Airway epithelial cell (primary cell): Measurements from ENCODE around the genes LRRC75A and ZNF287.

DNA sequence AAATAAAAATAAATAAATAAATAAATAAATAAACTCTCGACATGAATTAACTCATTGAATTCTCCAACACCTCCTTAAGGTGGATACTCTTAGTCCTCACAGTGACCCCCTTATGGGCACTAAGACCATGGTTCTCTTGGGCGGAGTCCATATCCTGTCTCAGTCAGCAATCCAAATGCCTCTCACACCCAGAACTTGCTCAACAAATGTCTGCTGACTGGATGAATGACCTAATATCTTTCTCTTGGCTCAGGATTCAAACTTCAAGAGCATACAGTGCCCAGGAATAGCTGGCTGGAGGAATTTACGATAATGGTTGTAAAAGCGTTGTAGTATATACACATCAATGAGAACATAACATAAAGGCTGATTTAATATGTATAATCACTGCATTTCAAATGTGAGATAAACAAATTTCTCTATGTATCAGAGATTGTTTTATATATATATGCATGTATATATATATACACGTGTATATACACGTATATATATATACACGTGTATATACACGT lies 6.7 kb upstream of the UBB start:
- RAMPAGE, long total RNA: no peak

GRCh38 chr17:16381239-16382278 lies 668 bp downstream of the UBB start:
- RAMPAGE, long total RNA: no peak

DNA sequence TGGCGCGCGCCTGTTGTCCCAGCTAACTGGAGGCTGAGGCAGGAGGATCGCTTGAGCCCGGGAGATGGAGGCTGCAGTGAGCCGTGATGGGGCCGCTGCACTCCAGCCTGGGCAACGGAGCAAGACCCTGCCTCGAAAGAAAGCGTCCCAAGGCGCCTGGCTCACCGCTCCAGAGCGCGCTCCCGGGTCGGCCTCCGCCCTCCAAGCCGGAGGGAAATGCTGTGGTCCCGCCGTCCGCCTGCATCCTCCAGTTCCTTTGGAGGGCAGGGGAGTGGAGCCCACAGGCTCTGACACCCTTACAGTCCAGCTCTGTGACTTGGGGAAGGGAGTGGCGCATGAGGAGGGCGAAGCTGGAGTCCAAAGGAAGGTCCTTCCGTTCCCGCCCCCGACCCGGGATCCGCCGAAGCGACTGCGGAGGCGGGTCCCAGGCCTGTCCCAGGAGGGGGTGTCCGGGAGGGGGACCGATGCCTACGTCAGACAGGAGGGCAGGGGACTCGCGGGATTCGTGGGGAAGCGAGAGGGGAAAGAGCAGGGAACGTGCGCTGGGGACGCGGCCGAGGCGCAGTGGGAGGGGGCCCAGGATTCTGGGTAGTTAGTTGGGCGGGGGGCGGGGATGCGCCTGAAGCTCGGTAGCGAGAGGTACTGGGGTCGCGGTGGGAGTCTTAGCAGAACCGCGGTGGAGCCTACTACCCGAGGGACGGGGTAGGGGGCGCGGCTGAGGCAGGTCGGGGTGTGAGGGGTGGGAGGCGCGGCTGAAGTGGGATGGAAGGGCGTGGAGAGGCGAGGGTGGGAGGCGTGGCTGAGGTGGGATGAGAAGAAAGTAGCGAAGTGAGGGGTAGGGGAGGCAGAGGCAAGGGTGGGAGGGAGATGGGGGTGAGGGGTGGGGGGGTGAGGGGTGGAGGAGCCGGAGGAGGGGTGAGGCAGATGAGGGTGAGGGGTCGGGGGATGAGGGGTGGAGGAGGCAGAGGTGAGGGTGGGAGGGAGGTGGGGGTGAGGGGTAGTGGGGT lies 8.2 kb upstream of the TRPV2 start:
- RAMPAGE, long total RNA: no peak

GRCh38 chr17:16407857-16408579 lies 7.4 kb upstream of the TRPV2 start:
- RAMPAGE, long total RNA: no peak

- RAMPAGE, long total RNA: no peak
Observed at GRCh38 chr17:16491731-16492642, at the start of gene LRRC75A. Gene LRRC75A, minus strand, starts transcription at chr17:16492193.

- RAMPAGE, long total RNA: no peak
Observed at GRCh38 chr17:16568291-16569660, at the start of gene ZNF287. Gene ZNF287, minus strand, starts transcription at chr17:16569204.

DNA sequence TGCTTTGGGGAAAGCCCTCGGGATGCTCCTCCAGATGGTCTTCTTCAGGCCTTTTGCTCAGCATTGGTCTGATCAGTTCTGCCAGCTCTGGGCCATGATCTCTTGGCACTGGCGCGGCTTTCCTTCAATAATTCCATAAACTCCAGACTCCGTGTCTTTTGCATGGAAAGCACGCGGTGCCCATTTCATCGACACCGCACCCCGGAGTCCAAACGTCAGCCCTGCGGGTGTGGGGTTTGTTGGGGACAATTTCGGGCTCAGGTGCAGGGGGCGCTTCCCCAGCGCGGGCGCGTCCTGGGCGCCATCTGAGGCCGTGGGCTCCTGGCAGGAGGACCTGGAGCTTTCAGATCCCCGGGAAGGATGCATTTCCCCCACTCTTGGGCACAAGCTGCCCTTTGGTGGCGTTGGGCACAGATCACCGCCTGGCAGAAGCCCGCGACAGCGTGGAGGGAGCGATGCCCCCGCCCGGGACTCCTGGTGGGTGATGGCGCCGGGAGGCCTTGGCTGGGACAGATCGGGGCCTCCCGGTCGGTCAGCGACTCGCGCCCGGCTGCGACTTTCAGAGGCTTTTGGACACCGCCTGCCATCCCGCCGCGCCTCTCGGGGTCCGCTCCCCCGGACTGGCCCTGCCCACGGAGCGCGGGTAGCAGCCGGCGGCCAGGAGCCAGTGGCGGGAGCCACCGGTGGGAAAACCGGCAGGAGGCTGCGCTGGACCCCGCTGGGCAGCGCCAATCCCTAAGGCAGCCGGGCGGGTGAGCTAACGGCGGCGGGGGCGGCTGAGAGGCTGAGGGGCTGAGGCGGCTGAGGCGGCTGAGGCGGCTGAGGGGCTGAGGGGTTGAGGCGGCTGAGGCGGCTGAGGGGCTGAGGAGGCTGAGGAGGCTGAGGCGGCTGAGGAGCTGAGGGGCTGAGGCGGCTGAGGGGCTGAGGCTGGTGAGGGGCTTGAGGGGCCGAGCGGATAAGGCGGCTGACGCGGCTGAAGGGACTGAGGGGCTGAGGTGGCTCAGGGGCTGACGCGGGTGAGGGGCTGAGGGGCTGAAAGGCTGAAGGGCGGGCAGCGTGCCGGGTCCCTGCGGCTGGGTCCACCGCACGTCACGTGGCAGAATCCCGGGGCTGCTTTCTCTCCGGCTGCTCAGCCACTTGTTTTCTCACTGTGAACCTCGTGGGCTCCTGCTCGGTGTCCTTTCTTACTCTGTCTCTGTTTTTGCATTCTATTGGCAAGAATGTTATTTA lies 13.2 kb upstream of the ZNF624 start:
- RAMPAGE, long total RNA: no peak

DNA sequence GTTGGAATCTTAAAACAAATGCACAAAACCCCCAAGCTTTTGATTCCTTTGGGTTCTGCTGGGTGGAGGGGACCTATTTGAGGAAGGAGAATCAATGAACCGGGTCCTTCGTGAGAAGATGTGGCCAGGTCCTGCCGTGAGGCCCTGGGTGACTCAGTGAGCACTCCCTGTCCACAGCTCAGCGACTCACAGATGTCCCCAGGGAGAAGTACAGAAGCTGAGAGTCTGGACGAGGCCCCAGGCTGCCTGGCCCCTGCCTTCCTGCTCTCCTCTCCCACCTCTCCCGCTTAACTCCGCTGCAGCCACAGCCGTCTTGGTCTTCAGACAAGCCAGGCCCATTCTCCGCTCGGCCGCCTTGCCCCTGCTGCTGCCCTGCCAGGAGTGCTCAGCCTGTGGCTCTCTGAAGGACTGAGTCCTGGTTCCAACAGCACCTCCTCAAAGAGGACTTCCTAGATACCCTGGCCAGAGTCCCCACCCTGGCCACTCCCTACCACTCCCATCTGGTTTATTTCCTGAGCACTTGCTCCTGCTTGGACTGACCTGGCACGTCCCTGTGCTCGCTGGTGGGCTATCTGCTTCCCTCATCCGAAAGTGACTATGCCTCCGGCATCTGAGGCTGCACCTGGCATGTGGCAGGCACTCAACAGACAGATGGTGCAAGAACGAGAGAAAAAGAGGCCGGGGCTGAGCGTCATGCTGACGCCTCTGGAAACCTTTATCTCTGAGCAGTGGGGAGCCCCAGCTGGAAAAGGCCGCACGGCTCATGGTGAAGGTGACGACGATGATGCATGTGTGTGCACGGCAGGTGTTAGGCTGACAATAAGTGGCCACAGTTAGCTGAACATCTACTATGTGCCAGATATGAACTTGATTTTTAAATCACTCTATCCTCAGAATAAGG lies 9.1 kb upstream of the TNFRSF13B start:
- RAMPAGE, long total RNA: no peak

GRCh38 chr17:17047181-17048129 lies 5.2 kb downstream of the MPRIP start:
- RAMPAGE, long total RNA: no peak

DNA sequence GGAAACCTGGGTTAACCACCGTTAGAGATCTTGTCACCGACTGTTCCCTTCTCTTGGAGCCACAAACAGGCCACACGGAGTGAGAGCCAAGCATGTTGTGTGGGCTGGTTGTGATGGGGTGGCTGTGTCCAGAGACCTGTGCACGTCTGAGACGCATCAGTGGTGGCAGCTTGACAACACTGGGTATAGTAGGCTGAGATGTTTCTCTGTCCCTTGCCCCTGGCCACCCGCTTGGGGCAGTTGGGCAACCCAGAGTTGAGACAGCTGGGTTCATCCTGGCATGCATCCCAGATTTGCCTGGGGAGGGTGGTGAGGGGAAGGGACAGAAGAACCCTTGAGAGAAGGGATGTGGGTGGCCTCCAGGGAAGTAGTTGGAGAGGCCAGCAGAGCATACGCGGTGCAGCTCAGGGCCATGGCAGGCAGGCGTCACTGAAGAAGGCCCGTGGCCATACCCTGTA lies 21.5 kb downstream of the MPRIP start:
- RAMPAGE, long total RNA: no peak

DNA sequence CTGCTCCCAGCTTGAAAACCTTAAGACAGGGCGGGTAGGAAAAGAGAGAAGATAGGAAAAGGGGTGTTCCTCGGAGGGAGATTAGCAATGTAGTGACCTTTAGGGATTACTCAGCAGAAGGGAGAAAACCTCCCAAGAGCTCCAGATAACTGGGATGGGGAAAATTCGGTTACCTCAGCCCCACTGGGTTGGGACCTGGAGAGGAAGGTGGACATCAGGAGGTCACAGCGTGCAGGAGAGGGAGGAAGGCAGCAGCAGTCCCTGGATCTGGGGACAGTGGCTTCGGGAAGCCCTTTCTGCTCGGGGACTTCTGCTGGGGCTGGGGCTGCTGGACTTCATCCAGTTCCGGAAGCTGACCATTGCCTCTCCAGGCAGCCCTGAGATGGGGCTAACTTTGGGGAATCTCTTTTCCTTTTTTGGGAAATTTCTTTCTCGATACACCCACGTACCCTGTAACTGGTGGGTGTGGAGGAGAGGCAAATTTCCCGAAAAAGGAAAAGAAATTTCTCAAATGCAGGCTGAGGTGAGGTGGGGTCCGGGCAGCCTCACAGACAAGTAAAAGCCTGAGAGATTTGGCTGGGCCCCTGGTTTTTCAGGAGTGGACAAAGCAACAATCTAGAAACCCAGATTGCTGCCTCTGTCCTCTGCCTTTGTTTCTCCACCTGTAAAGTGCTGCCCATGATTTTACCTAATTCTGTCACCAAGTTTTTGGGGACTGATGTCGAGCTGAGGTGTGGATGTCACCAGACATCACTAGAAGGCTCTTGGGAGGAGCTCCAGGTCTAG lies 39.3 kb downstream of the MPRIP start:
- RAMPAGE, long total RNA: no peak

GRCh38 chr17:17158326-17159026 lies 47.7 kb downstream of the PLD6 start:
- RAMPAGE, long total RNA: no peak

GRCh38 chr17:17173838-17174185 lies 32.3 kb downstream of the PLD6 start:
- RAMPAGE, long total RNA: no peak

DNA sequence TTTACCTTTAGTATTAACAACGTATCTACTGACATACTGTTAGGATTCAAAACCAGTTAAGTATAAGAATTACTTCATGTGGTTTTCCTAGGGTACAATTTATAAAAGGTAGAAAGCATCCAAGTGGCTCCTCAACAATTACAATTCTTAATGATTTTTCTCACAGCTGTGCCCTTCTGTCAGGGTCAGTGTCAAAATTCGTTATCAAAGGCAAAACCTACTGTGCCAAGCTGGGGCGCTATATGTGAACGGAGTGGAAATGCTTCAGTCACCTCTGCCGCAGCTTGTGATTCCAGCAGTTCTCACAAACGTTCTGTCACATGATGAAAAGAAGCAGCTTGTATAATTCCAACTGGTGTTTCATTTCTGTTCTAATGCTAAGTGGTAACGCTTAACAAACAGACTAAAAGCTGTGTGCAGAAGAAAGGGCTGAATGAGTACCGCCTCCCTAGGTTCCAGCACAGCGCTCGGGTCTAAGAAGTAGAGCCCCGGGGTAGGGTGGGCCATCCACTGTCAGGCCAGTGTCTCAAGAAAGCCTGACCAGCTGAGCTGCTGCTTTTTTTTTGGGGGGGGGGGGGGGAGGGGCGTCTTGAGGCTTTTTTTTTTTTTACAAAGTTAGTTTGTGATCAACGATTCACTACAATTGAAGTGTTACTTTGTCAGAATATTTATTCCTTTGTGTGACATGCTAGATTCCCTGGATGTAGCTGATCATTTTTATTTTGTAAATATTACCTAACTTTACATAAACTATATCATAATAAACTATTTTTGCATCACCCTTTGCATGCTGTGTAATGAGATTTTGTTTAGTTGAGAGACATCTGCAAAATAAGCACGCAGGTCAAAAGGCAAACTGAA lies 14.0 kb downstream of the PLD6 start:
- RAMPAGE, long total RNA: no peak

DNA sequence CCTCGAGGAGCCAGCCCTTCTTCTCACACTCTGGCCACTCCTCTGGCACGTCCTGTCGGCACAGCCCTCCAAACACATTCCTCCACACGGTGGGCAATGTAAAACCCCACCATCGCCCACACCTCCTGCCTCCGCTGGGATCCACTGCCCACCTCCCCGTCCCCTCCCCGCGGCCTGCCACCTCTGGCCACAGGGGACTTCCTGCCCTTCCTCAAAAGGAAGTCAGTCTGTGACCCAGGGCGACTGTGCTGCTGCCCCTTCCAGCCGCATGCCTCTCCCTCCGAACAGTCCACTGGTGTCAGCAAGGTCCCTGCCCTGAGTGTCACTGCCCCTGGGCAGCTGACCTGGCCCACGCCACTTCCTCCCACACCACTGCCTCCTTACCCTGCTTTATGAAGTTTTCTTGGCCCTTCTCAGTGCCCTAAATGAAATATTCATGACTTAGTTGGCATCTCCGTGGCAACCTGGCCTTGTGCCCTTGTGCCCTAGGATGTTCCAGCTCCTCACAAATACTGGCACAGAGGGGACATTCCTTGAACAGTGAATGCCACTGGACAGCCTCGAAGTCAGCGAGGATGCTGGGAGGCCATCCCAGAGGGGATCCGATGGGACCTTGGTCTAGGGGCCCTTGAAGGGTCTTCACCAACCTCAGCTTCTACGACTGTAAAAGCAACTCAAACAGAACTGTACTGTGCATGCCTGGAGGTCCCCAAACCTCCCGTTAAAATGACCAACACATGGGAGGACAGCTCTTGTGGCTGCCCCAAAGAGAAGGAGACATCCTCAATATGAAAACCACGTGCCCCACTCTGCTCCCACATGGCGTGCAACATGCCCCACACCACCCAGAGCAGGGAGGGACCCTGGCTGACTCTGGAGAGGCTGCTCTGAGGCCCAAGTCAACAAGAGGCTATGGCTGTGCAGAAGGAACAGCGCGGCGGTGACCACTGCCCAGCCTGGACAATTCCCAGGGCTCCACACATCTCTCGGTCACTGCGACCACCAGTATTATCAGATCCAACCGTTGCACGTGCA lies 1.8 kb downstream of the PLD6 start:
- RAMPAGE, long total RNA: no peak

DNA sequence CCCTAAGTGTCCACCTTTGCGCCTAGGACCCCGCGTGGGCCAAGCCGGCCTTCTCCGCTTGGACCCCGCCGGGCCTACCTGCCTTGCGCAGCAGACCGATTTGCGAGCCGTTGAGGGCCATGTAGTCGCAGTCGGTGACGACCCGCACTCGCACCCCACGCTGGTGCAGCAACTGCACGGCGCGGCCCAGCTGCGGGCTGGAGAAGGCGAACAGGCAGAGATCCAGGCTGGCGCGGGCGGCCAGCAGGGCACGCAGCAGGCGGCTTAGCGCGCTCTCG lies 412 bp downstream of the PLD6 start:
- RAMPAGE, long total RNA: no peak

- RAMPAGE, long total RNA: no peak
Observed at GRCh38 chr17:17227990-17228813, 8.8 kb downstream of the FLCN start.

GRCh38 chr17:17272903-17273211 lies 8.2 kb downstream of the COPS3 start:
- RAMPAGE, long total RNA: no peak

GRCh38 chr17:17386075-17386574 lies 83.0 kb downstream of the NT5M start:
- RAMPAGE, long total RNA: no peak

DNA sequence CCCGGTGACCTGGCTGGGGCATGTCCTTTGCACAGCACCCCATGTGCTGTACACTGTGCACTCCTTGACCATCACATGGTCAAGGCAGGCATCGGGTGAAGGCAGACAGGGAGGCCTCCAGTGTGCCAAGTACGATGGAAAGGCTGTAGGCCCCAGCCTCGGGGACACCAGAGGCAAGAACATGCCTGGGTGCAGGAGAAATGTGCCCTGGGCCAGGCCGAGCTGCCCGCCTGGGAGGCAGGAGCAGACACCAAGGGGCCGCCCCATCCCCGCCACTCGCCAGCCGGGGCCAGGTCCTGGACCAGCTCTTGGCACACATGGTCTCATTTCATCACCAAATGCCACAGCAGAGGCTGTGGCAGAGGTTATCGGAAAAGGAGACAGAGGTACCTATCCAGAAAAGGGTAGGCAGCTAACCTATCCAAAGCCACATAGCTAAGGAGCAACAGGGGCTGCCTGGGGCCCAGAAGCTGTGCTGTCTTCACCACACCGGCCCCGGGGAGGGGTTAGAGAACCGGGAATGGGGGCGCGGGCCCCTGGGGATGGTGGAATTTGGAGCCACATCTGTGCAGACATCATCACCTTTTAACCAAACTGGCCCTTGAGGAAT lies 31.3 kb downstream of the PEMT start:
- RAMPAGE, long total RNA: no peak